Measurements from ENCODE around the gene TDRD3.

DNA sequence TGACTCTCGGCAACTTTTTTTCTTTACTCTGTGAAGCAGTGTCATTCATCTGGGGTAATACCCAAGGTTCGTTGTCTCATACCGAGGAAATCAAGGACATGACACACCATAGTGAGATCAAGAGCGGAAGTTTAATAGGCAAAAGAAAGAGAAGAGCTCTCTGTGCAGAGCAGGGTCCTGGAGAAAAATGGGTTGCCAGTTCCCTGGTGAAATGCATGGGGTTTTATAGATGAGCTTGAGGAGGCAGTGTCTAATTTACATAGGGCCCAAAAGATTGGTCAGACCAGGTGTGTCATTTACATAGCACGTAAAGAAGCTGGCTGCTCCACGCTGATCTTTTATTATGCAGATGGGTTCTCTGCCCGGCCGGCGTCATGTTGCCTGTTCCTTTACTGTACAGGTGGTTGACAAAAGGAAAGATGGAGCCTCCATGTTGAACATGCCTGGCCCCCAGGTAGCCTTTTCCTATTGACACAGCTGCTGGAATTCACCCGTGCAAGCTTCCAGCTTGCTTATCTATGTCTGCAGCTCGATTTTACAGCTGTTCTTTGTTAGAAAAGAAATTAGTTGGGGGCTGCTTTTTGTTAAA, 97.8 kb upstream of the DIAPH3 start:
CAGE:
- cytosol, long polyA minus RNA: no peak
- cytosol, long polyA plus RNA: no peak
- long polyA plus RNA: no peak
- nucleus, long polyA minus RNA: no peak
- nucleus, long polyA plus RNA: no peak

CAGE:
- cytosol, long polyA minus RNA: no peak
- cytosol, long polyA plus RNA: no peak
- long polyA plus RNA: no peak
- nucleus, long polyA minus RNA: start-site peak on the plus strand at chr13:60397205-60397248, 15 reads; start-site peak on the plus strand at chr13:60397354-60397388, 5 reads
- nucleus, long polyA plus RNA: no peak
These were observed at the start of gene TDRD3 for GRCh38 chr13:60396741-60397674. TDRD3 (plus strand) TSS chr13:60397220.

DNA sequence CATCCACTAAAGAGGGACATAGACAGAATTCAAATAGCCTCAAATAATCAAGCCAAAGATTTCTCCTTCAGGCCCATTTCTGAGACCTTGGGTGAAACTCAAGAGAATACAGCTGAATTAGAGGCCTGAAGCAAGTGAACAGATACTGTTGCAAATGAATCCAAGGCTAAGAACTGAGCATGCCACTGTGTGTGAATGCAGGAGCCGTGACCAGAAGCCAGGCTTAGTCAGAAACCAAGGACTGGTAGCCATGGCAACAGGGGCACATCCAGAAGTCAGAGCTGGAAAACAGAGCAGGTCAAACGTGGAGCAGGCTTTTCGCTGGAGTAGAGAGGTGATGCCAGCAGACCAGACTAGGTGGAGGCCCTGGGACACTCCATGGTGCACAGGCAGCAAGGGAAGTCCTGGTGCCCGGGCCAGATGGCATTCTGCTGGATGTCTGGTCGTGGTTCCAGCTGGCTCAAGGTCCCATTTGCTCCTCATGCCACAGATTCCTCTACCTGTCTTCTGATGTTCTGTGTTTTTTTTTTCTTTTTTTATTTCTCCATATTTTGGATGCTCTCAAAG, 564.1 kb downstream of the PCDH9 start:
CAGE:
- cytosol, long polyA minus RNA: no peak
- cytosol, long polyA plus RNA: no peak
- long polyA plus RNA: no peak
- nucleus, long polyA minus RNA: no peak
- nucleus, long polyA plus RNA: no peak

DNA sequence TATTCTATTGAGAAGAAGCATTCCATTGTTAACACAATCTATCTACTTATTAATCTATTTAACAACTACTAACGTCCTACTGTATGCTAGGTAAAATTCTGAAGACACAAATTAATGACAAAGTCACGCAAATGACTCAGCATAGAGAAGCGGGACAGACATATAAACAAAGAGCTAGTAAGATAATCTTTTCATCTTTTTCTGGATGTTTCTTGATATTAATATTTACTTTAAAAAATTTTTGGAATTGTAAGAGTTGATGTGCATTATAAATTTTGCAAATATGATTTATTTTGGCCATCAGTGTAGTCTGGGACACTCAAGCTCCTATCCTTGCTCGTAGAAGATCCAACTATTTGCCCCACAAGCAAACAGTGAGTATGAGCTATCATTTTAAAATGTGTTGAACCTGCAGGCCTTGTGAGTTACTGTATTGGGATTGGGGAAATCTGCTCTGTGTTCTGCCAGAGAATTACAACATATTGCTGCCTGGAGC, 109.1 kb downstream of the PCDH9 start:
CAGE:
- cytosol, long polyA minus RNA: no peak
- cytosol, long polyA plus RNA: no peak
- long polyA plus RNA: no peak
- nucleus, long polyA minus RNA: no peak
- nucleus, long polyA plus RNA: no peak

GRCh38 chr13:72741286-72741711, 13.6 kb downstream of the BORA start:
CAGE:
- cytosol, long polyA minus RNA: no peak
- cytosol, long polyA plus RNA: no peak
- long polyA plus RNA: no peak
- nucleus, long polyA minus RNA: no peak
- nucleus, long polyA plus RNA: no peak

CAGE:
- cytosol, long polyA minus RNA: no peak
- cytosol, long polyA plus RNA: no peak
- long polyA plus RNA: no peak
- nucleus, long polyA minus RNA: no peak
- nucleus, long polyA plus RNA: no peak
These were observed 1.3 kb upstream of the KLF5 start for GRCh38 chr13:73057411-73057936.

GRCh38 chr13:73294165-73294515, 235.3 kb downstream of the KLF5 start:
CAGE:
- cytosol, long polyA minus RNA: no peak
- cytosol, long polyA plus RNA: no peak
- long polyA plus RNA: no peak
- nucleus, long polyA minus RNA: no peak
- nucleus, long polyA plus RNA: no peak

GRCh38 chr13:73368440-73369076, 309.8 kb downstream of the KLF5 start:
CAGE:
- cytosol, long polyA minus RNA: no peak
- cytosol, long polyA plus RNA: no peak
- long polyA plus RNA: no peak
- nucleus, long polyA minus RNA: no peak
- nucleus, long polyA plus RNA: no peak

DNA sequence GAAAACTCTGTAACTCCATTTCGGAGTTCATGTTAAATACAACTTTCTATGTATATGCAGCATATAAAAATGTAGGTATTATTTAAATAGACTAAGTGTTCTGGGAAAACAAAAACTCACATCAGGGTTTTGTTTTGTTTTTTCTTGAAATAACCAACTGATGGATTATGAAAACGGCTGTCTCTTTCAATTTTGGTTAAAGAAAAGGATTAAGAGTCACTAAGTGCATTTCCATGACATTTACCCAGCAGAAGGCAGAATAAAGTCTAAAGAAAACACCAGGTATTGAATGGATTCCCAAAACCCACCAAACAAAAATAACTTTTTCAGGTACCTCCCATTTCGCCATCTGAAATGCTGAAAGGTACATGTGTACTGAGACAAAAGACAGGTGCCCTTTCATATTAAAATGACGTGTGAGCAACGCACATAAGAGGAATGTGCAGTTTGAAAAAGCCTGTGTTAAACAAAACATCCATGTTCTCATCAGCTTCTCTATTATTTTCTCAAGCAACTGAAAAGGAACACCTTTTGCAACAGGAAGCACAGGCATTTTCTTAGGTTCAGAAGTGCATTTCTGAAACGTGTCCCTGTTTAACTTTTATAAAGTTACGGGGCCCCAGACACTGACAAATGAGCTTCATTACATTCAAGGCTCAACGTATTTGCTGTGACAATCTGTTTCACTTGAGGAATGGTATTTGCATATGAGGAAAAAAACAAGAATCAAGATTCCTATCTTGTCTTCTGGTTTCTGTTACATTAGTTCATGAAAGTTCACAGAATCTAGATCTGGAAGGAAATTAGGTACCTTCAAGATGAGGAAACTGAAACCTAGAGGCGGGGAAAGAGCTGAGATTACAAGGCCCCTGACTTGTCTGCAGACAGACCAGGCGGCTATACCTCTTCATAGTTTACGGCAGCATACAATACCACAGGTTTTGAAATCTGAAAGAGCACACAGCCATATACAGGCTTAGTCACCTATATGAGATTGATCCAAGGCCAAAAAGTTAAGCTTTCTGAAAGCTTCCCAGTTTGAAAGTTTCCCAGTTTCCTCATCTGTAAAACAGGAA, 643.6 kb downstream of the KLF5 start:
CAGE:
- cytosol, long polyA minus RNA: no peak
- cytosol, long polyA plus RNA: no peak
- long polyA plus RNA: no peak
- nucleus, long polyA minus RNA: start-site peak on the plus strand centred at position 552 of the sequence, 26 bp wide, 5 reads
- nucleus, long polyA plus RNA: no peak

GRCh38 chr13:73765329-73765881, 706.6 kb downstream of the KLF5 start:
CAGE:
- cytosol, long polyA minus RNA: no peak
- cytosol, long polyA plus RNA: no peak
- long polyA plus RNA: no peak
- nucleus, long polyA minus RNA: no peak
- nucleus, long polyA plus RNA: no peak

DNA sequence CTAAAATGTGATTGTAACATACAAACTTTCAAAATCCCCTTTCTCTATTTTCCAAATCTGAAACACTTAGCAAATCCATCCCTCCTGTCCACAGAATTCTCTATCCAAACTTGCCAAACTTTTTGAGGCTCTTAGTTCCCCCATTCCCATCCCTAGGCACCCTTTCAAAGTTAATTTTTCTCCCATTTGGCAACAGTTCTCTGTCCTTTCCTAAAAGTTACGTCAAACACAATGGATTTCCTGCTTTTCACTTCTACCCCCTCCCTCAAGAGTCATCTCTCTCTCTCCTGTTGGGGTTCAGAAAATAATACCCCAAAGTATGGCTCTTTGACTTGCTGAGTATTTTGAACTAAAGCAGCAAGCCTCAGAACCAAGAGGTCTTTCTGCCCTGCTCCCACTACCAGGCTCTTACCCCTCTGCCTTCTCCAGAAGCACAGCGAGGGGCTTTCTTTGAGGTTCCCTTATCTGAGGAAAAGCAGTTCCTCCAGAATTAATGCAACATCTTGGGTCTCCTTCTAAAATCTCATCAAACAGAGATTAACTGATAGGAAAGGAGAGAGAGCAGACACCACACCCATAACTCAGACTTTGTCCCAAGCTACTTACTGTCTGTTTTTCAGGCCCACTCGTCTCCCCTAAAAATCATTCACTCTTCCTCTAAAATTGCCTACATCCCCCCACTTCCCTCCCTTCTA, 861.8 kb downstream of the KLF5 start:
CAGE:
- cytosol, long polyA minus RNA: no peak
- cytosol, long polyA plus RNA: no peak
- long polyA plus RNA: no peak
- nucleus, long polyA minus RNA: no peak
- nucleus, long polyA plus RNA: no peak

DNA sequence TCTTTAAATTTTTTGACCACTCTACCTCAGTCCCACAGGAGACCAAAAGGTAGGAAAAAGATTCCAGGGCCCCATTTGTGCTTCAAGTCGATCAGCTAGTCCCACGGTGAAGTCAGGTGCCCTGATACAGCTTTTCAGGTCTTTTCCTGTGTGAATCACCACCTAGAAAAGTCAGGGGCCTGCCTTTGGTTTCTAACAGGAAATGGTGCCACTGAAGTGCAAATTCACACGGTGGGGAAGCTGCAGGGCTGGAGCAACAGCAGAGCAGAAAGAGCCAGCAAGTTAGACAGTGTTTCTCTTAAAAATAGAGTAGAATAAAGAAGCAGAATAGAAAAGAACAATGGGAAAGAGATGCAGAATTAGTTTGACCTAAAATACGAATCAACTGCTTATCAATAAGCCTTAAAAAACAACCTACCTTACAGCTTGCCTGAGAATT, 968.0 kb downstream of the KLF5 start:
CAGE:
- cytosol, long polyA minus RNA: no peak
- cytosol, long polyA plus RNA: no peak
- long polyA plus RNA: no peak
- nucleus, long polyA minus RNA: no peak
- nucleus, long polyA plus RNA: no peak

DNA sequence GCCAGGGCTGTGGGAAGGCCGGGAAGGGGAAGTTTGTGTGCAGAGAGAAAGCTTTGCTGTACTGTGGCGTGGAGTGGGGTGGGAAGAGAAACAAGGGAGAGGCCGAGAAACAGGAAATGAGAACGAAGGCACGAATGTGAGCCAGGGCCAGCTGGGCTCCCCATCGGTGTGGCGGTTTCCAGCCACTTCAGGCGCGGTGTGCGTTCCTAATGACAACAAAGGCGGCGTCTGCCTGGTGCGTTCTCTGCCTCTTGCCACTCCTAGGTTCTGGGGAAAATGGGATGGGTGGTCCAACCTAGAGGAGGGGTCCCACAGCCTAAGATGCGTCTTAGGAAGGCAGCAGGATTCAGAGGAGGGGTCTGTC, 1076.9 kb downstream of the KLF5 start:
CAGE:
- cytosol, long polyA minus RNA: no peak
- cytosol, long polyA plus RNA: no peak
- long polyA plus RNA: no peak
- nucleus, long polyA minus RNA: no peak
- nucleus, long polyA plus RNA: no peak

GRCh38 chr13:74287997-74289033, 1193.7 kb downstream of the TBC1D4 start:
CAGE:
- cytosol, long polyA minus RNA: no peak
- cytosol, long polyA plus RNA: no peak
- long polyA plus RNA: no peak
- nucleus, long polyA minus RNA: no peak
- nucleus, long polyA plus RNA: no peak

CAGE:
- cytosol, long polyA minus RNA: no peak
- cytosol, long polyA plus RNA: no peak
- long polyA plus RNA: no peak
- nucleus, long polyA minus RNA: no peak
- nucleus, long polyA plus RNA: no peak
These were observed 169.6 kb downstream of the TBC1D4 start for GRCh38 chr13:75312005-75313068.

GRCh38 chr13:75406372-75406825, 75.6 kb downstream of the TBC1D4 start:
CAGE:
- cytosol, long polyA minus RNA: no peak
- cytosol, long polyA plus RNA: no peak
- long polyA plus RNA: no peak
- nucleus, long polyA minus RNA: no peak
- nucleus, long polyA plus RNA: no peak

CAGE:
- cytosol, long polyA minus RNA: no peak
- cytosol, long polyA plus RNA: no peak
- long polyA plus RNA: no peak
- nucleus, long polyA minus RNA: no peak
- nucleus, long polyA plus RNA: no peak
These were observed 36.3 kb downstream of the TBC1D4 start for GRCh38 chr13:75445566-75446201.

DNA sequence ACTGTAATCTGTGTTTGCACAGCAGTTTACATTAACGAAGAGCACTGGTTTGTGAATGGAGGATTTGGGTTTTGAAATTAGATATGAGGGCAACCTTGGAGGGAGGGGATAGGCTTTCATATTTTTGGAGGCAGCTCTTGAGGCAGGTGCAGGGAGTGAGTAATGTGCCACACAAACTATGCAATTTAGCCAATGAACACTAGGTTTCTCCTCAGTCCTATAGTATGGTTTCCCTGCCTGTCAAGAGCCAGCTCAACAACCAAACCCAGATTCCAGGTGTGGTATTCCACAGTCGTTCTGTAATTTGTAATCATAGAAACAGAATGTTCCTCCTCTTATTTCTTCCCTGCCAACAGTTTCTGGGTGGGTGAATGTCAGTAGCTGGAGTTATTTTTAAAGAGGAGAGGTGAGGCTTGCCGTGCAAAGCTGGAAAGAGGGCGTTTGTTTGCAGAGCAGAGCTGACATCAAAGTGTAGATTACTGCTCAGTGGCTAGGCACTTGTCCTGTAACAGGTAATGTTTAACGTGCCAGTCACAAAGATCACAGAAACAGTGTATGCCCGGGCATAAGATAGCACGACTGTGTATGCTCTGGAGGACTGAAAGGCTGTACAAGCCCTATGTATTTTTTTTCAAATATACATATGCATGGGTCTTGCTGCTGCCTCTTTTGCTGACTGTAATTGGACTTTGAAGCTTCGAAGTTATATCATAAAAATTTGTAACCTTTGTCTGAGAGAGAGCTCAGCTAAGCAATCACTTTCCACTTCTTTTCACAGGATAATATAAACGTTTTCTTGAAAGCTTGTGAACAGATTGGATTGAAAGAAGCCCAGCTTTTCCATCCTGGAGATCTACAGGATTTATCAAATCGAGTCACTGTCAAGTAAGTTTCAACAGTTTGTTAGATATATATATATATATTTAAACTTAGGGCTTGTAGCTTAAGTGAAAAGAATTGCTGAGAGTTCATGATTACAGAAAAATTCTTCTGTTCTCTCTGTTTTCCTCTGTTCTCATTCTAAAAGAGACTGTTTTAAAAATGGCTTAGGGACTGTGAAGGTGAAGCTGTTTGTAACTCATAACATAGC, 124.4 kb downstream of the LMO7 start:
CAGE:
- cytosol, long polyA minus RNA: start-site peak on the plus strand centred at position 547 of the sequence, 10 bp wide, 130 reads
- cytosol, long polyA plus RNA: start-site peak on the plus strand centred at position 527 of the sequence, 216 bp wide, 60 and 58 reads in 2 replicates
- long polyA plus RNA: start-site peak on the plus strand centred at position 444 of the sequence, 207 bp wide, 263 and 464 reads in 2 replicates
- nucleus, long polyA minus RNA: start-site peak on the plus strand centred at position 462 of the sequence, 345 bp wide, 1,173 reads
- nucleus, long polyA plus RNA: start-site peak on the plus strand centred at position 461 of the sequence, 225 bp wide, 327 and 345 reads in 2 replicates

DNA sequence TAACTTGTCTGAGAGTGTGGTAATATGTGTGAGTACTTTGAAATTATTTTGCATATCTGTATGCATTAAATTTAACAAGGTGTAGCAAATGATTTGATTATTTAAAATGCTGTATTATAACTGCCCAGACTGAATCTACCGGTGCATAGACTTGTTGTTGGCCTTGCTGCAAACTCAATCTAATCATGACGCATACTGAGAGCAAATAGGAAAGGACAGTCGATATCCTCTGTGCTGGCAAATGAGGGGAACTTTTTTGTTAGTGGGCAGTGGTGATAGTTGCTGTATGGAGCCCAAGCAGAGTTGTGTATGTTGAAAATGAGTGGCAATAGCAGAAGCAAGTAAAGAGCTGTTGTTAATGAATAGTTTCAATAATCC, 127.4 kb downstream of the LMO7 start:
CAGE:
- cytosol, long polyA minus RNA: no peak
- cytosol, long polyA plus RNA: no peak
- long polyA plus RNA: no peak
- nucleus, long polyA minus RNA: no peak
- nucleus, long polyA plus RNA: no peak

GRCh38 chr13:75796700-75796965, 160.5 kb downstream of the LMO7 start:
CAGE:
- cytosol, long polyA minus RNA: no peak
- cytosol, long polyA plus RNA: no peak
- long polyA plus RNA: no peak
- nucleus, long polyA minus RNA: no peak
- nucleus, long polyA plus RNA: no peak